ENCODE data around the genes HSD17B14, DHDH and ENSG00000268655.

DNA sequence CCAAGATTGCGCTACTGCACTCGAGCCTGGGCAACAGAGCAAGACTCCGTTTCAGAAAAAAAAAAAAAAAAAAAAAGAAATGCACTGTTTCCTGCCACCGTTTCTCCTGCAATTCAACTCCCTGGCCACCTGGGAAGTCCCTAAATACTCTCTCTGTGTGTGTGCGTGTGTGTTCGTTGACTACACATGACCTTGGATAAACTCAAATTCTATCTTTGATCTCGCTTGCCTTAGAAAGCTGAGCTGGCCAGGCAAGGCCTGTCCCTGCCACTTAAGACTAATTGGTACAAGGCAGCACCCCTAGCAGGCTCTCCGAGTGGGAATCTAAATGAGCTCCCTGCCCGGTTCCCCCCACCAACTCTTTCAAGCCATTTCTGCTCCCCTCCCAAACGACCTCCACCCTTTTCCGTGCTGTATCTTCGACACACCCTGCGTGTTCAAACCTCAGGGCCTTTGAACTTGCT is 5.2 kb upstream of the BCAT2 start:
- PRO-cap, result no peak

DNA sequence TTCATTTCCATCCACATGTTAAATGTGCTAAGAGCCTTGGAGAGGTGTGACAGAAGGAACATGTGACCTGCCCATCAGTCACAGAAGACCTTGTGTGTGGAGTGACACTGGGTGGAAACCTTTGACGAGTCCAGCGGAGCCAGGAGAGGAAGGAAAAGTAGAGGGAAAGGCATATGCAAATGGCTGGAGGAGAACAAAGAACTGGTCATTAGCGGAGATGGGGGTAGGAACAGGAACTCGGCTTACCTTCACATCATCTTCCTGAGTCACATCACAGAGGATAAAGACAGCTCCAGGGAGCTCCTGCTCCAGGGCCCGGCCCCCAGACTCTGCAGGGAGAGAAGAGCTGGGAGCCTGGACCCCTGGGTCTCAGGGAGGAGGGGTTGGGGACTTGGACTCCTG is 2.3 kb downstream of the HSD17B14 start:
- PRO-cap, result no peak

GRCh38 chr19:48835538-48836773 is at the start of gene HSD17B14:
Gene HSD17B14 (minus strand): TSS chr19:48836491.
- PRO-cap, result bidirectional peak, plus-strand start at chr19:48835958, minus-strand start at chr19:48835840

- PRO-cap, result bidirectional peak, plus-strand start at chr19:48933699, minus-strand start at chr19:48933570; bidirectional peak, plus-strand start at chr19:48933897, minus-strand start at chr19:48933783
Observed at GRCh38 chr19:48933323-48934070, at the start of gene DHDH. Gene DHDH (plus strand): TSS chr19:48933699.

DNA sequence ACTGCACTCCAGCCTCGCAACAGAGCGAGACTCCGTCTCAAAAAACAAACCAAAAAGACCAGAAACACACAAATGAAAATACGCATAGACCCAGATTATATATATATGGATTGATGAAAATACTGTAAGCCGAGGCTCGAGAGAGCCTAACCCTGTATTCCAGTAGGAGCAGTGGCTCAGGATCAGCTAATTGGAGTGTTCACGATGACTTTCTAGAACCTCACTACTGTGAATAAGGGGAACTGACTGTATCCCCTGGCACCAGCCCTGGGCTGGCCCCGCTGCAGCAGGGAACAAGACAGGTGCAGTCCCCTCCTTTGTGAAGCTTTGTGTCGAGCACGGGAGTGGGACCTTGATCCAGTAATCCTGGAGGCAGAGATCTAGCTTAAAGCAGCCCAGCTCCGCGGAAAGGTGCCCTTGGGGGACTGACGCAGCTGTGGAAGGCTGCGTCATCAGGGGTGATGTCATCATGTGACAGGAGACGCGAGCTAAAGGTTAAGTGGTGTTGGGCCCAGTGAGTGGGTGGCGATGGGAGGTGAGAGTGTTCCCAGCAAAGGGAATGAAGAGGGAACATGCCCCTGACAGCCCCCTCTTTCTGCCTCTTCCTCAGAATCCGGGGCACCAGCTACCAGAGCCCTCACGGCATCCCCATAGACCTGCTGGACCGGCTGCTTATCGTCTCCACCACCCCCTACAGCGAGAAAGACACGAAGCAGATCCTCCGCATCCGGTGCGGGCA is 2.8 kb downstream of the LHB start:
- PRO-cap, result no peak

- PRO-cap, result no peak
Observed at GRCh38 chr19:49020142-49020650, at the start of gene ENSG00000268655. Gene ENSG00000268655 (minus strand): TSS chr19:49020549.

DNA sequence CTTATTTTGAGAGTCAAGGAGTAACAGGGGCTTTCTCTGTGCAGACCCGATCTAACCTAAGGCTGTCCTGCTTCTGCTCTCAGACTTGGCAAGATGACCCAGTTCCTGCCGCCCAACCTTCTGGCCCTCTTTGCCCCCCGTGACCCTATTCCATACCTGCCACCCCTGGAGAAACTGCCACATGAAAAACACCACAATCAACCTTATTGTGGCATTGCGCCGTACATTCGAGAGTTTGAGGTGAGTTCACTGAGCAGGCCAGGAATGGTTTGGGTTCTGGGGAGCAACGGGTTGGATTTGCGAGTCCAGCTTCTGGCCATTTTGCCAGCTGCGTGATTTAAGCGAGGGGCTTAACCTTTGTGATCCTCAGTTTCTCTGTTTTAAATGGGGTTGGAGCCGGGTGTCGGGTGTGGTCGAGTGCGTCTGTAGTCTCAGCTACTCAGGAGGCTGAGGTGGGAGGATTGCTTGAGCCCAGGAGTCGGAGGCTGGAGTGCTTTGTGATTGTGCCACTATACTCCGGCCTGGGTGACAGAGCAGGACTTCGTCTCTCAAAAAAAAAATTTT is 1.2 kb downstream of the SNRNP70 start:
- PRO-cap, result no peak

- PRO-cap, result no peak
Observed at GRCh38 chr19:49129253-49129757, 10.0 kb downstream of the PPFIA3 start.

DNA sequence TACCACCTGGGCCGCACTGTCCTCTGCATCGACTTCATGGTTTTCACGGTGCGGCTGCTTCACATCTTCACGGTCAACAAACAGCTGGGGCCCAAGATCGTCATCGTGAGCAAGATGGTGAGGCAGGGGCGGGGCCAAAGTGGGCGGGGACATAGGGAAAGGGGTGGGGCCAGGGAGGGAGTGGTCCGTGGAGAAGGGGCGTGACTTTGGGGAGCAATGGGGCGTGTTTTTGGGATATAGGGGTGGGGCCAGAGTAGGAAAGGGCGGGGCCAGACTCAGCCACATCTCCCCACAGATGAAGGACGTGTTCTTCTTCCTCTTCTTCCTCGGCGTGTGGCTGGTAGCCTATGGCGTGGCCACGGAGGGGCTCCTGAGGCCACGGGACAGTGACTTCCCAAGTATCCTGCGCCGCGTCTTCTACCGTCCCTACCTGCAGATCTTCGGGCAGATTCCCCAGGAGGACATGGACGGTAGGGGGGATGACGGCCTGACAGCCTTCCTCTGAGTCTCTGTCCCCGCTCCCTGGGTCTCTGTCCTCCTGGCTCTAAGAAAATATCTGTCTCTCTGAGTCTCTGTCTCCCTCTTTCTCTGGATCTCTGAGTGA is 42.8 kb downstream of the TRPM4 start:
- PRO-cap, result no peak

DNA sequence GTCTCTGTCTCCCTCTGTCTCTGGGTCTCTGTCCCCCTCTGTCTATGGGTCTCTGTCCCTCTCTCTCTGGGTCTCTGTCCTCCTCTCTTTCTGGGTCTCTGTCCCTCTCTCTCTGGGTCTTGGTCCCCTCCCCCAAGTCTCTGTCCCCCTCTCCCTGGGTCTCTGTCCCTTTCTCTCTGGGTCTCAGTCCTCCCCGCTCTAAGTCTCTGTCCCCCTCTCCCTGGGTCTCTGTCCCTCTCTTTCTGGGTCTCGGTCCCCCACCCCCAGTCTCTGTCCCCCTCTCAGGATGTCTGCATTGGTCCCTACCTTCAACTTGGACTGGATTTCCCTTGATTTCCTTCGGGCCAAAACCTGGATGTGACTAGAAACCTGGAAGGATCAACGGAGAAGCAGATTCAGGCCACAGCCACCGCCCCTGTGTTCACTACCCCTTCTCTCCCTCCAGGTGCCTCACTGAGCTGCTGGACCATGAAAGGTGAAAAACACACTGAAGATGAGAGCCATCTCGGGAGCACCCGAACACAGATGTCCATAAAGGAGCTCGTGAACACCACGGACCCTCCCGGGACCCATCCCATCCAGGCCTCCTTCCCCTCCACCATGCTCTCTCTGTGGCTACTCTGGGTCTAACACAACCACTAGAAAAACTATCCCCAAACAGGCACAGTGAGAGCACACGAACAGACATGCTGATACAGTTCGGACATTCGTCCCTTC is 5.1 kb downstream of the TEAD2 start:
- PRO-cap, result no peak

DNA sequence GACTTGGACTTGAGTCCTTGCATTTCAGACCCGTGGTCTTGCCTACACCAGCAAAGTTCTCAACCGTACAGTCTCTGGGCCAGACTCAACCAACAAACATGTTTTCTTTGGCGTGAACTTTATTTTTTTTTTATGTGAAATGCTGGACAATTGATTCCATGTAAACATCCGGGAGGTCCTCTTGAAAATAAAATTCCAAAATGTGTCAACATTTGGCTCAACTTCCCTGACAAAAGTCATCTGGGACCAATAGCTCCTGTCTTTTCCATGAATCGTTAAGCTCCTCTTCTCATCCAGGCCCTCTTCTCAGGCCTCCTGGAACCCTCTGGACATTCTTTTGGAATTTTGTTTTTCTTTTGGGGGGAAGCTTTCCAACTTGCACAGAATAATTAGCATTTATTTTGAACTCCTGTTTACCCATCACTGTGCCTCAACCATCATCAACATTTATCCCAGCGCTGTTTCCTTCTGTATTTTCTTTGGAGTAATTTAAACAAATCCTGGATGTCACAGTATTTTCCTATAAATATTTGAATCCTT is 2.8 kb downstream of the ALDH16A1 start:
- PRO-cap, result no peak

DNA sequence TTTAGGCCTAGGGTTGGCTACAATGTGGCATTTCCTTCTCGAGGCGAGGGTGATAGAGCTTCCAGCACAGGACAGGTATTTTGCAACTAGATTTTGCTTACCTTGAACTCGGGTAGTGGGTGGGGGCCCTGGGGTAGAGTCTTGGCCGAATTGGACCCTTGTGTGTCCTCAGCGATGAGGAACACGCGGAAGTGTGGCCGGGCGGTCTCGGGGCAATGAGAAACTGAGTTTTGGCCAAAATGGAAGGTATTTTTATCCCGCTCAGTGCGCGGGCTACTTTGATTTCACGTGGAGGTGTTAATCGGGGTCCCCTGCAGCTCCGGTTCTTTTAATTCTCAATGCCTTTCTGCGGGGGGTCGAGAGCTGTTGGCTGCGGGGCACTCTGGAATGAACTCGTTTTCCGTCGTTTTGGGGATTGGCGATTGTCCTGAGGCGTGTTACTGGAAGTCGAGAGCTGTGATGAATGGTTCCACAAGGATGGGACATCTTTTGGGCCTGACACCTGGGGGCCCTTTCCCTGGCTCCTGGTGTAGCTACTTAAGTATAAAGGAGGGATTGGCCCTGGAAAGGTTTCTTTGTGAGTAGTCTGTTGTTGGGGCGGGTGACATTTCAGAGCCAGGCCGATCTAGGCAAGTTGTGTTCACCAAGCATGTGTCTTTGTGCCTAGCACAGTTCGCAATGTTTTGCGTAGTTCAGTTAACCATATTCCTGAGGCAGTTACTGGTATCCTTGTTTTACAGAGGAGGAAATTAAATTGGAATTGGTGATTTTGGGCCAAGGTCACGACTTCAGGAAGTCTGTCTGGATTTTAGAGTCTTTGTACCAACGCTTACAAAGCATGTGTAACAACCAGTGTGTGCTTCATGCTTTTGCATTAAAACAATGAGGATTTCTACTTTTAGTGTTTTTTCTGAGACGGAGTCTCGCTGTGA is 670 bp downstream of the RPL13A start:
- PRO-cap, result bidirectional peak, plus-strand start at position 344 of the sequence, minus-strand start at position 225 of the sequence; bidirectional peak, plus-strand start at position 571 of the sequence, minus-strand start at position 515 of the sequence

DNA sequence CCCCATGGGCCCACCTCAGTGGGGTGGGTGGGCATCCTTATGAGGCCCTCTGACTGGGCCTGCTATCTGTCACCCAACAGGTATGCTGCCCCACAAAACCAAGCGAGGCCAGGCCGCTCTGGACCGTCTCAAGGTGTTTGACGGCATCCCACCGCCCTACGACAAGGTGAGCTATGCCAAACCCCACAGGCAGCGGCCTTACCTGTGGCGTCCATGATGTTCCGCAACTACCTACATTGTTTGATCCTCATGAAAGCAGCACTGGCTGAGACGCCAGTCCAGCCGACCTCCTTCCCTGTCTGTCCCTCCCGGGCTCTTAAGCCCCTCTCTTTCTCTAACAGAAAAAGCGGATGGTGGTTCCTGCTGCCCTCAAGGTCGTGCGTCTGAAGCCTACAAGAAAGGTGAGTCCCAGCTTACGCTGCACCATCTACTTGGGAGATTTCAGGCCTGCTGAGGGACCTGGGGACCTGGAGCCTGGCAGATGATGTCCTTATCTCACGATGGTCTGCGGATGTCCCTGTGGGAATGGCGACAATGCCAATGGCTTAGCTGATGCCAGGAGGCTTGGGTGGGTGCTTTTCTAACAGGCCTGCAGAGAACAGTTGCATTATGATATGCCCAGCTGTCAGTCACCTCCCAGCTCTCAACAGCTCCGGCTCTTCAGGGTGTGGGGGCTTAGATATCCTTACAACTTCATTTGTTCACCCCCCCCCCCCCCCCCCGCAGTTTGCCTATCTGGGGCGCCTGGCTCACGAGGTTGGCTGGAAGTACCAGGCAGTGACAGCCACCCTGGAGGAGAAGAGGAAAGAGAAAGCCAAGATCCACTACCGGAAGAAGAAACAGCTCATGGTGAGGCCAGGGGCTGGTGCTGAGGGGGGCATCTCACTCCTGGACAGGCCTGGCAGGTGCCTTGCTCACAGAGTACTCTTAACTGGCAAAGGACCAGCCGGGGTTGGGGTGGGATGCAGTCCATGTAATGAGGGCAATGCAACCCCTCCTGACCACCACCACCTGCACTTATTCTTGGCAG is 3.6 kb downstream of the RPL13A start:
- PRO-cap, result unidirectional peak, plus-strand start at position 209 of the sequence; unidirectional peak, plus-strand start at position 478 of the sequence

DNA sequence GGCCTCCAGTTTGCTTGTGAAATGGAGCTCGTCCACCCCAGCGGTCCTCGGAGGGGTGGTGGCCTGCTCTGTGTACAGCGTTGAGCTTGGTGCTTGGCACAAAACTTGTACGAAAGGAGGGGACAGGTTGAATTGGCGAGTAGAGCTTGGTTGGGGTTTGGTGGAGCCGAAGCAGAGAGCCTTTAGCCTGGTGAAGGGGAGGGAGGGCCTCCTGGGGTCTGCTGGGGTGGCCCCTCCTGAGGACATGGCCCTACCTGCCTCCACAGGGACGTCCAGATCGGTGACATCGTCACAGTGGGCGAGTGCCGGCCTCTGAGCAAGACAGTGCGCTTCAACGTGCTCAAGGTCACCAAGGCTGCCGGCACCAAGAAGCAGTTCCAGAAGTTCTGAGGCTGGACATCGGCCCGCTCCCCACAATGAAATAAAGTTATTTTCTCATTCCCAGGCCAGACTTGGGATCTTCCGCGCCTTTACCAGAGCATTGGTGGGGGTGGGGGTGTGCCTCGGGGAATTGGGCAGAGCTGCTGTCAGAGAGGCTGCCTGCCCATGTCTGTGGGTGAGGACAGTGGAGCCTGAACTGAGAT is 3.1 kb downstream of the RPS11 start:
- PRO-cap, result no peak

- PRO-cap, result unidirectional peak, plus-strand start at chr19:49556347
Observed at GRCh38 chr19:49556213-49557388, 23.8 kb downstream of the NOSIP start.

GRCh38 chr19:49565165-49565780 is 15.1 kb downstream of the NOSIP start:
- PRO-cap, result no peak

- PRO-cap, result no peak
Observed at GRCh38 chr19:49637808-49638999, 1.7 kb downstream of the RRAS start.

DNA sequence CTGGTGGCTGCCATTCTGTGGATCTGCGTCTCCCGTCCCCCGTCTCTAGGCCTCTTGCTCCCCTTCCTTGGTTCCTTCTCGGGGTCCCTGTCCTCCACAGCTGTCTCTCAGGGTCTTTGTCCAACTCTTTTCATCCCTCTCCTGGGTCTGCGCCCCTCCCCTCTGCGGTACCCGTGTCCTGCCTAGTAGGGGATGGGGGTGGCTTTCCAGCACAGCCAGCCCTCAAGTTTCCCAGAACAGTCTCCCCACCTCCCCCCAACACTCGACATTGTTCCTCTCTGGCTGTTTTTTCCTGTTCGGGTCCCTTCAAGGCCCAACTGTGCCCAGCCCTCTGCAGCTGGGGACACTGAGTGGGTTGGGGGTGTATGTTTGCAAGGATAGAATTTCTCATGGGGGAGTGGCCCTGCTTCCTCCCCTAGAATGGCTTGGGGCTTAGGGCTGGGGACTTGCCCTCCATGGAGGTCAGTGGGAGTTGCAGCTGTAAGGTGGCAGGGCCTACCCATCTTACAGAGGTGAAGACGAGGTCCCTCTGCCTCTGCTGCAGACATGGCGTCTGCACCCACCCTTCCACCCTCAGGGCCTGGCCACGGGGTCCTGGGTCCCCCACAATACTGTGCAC is 739 bp upstream of the ADM5 start:
- PRO-cap, result no peak

DNA sequence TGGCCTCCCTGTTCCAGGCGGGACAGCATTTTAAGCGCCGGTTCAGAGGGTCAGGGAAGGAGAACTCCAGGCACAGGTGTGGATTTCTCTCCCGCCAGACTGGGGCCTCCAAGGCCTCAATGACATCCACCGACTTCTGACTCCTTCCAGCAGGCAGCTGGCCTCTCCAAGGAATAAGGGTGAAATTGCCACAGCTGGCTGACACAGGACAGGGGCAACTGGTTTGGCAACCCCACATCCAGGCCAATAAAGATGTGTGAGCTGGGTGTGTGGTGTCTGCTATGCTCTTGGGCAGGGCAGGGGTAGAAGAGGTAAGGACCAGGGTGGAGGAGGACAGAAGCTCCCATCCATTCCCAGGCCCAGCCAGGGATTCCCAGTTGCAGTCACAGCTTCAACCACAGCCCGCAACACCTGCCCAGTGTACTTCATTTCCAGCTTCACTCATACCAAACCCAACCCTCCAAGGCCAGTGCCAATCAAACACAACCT is 22.6 kb downstream of the CPT1C start:
- PRO-cap, result no peak

DNA sequence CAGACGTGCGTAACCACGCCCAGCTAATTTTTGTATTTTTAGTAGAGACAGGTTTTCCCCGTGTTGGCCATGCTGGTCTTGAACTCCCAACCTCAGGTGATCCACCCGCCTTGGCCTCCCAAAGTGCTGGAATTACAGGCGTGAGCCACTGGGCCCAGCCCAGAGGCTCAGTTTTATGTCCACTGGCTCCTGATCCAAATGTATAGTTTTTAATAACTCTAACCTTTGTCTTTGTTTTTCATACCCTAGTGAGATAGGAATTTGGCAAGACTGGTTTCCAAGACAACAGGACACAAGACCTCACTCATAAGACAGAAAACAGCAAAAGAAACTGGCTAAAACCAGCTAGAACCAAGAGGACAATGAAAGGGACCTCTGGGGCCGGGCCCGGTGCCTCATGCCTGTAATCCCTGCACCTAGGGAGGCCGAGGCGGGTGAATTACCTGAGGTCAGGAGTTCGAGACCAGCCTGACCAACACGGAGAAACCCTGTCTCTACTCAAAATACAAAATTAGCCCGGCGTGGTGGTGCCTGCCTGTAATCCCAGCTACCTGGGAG is 27.6 kb downstream of the CPT1C start:
- PRO-cap, result no peak

All from A673 (cell line).